ENCODE data around the genes PDRG1 and BPIFB6.

DNA sequence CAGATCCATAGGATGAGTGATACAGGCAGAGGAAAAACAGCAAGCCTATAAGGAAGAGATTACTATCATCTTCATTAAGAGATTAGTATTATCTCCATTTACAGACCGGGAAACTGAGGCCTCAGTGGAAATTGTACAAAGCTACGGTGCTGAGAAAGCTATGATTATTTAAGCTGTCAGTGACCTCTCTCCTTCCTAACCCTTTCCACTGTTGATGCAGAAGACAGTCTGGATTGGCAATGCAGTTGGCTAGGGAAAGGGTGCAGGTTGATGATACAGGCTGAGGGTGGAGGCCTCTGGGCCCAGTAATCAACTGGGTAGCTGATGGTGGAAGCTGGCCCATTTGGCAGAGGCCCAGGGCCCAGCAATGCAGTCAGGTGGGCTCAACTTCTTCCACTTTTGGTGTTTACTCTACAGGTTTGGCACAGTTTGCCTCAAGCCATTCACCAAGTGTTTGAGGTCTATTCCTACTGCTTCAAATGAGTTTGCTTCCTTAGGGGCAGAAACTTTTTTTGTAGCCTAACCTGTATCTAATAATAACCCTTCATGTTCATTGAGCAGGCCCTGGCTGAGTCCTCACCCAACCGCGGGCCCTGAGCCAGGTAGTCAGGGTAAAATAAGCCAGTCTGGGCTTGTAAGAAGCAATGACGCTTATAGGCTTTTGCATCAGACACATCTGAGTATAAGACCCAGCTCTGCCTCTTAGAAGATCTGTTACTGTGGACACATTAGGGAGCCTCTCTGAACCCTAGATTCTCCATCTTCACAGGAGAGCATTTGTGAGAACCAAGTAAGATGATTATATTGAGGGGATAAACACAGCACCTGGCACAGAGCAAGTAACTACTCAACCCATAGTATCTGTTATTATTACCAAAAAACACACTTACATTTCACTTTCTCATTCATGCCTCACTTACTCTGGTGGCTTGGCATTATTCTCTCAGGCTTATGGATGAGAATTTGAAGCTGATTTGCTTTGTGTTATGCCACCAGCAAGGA is 12.0 kb downstream of the BCL2L1 start:
- RRBS = no CpG with 5 or more reads among the region's 5 CpGs

DNA sequence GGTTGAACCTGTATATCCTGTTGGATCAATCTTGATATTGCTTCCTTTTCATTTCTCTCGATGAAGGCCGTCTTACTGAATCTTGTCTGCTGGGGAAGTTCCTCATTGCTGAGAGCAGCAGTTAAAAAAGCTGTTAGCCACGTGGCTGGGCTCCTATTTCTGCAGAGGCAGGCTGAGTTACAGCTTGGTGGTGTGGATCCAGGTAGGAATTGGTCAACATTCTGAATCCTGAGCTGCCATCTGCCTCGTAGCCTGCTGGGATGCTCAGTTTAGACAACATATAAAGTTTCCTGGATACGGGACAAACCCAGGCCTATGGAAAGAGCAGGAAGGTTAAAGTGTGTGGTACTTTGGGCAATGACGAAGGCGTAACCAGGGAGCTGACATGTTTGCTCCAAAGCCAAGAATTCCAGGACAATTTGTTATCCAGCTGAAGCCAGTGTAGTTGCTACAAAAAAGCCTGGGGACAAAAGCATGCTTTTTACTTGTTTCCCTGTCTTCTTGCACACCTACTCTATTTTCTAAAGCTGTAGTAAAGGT is 12.6 kb upstream of the MYLK2 start:
- RRBS = no CpG with 5 or more reads among the region's 7 CpGs

GRCh38 chr20:31951073-31952407 is at the start of gene PDRG1:
Gene PDRG1, minus strand, starts transcription at chr20:31952046.
- RRBS = 1% methylated on average over 20 of the region's 71 CpGs

GRCh38 chr20:32063796-32064083 is 11.7 kb downstream of the HCK start:
- RRBS = no CpG with 5 or more reads among the region's 4 CpGs

DNA sequence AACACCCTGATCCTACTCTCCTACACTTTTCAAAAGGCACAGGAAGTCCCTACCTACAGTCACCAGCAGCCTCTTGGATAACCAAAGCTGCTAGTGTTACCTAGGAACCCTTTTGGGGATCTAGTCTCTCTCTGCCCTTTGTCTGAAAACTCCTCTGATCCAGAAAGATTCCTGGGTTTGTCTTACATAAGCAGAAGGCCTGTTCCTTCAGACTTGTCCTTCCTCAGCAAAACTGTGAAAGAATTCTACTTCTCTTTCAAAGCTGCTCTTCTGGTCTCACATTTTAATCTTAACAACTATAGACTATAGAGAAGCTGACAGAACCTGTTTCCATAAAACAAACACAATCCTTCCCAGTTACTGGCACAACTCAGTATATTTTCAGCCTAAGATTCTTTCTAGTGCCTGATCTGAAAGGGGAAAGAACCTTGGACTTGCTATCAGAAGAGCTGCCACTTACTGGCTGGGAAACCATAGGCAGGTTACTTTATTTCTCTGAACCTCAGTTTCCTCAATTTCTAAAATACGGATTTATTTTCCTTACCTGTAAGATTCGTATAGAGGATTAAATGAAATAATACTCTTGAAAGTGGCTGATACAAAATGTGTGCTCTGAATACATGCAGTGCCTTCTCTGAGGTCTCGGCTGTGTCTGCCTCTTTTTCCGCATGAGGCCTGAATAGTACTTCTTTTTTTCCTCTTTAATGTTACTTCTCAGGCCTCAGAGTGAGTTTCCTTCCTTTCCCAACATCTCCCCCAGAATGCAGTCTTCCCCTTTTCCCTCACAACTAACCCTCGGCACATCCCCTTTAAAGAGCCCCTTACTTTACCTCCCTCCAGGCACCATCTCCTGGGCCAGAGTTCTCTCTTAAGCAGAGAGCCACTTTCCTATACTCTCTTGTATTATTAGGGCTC is 2.7 kb downstream of the PLAGL2 start:
- RRBS = no CpG with 5 or more reads among the region's 5 CpGs

DNA sequence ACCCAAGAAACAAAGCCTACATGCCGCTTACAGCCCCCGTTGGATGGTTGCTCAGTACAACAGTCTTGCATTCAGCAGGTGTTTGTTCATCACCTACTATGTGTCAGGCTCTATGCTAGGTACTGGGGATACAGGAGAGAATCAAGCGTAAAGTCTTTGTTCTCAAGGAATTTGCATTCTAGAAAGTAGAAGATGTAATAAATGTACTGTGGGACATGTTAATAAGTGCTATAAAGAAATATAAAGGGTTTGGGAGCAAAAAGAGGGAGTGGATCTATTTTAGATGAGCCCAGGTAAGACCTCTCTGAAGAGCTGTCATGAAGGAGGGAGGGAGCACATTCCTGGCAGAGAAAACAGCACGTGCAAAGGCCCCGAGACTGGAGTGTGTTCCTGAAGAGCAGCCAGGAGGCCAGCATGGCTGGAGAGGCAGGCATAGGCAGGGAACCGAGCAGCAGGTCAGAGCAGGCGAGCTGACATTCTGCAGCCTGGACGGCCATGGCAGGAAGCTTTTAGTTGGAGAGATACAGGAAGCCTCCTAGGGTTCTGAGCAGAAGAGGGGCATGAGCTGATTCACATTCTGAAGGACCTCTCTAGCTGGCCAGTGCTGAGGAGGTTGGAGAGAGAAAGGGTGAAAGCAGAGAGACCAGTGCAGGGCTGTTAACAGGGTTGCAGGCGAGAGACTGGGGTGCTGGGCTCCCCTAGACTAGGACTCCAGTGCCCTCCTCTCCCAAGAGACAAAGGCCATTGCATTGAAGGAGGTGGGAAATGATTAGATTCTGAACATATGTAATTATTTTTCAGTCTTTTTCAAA is 29.6 kb downstream of the POFUT1 start:
- RRBS = no CpG with 5 or more reads among the region's 9 CpGs

DNA sequence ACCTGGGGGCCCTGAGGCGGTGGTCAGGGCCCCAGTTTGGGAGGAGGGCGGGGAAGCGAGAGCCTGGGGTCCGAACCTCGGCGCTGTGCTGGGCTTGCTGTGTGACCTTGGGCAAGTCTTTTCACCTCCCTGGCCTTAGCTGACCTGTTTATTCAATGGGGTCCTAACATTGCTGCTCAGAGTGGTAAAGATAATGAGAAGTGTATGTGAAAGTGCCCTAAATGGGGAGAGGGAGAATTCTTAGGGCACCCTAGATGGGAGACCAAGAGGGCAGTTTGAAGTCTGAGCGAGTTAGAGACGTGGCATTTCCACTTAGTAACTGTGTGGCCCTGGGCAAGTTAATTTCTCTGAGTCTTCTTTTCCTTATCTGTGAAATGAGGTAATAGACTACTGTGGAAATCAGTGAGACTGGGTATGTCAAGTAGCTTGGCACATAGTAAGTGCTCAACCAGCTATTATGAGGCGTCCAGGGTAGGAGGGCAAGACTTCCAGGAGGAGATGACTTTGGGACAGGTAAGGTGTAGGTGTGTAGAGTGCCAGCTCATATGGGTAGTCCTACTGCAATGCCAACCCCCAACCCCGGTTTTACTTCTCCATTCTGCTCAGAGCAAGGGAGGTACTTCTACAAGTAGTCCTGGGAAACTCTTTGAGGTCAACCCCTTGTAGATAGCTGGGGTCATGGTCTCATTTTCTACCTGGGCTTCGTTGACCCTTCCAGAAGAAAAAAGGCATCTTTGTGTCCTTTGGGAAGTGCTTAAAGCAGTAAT is 727 bp downstream of the KIF3B start:
- RRBS = no CpG with 5 or more reads among the region's 11 CpGs

- RRBS = no CpG with 5 or more reads among the region's 4 CpGs
These were observed 8.3 kb downstream of the KIF3B start for GRCh38 chr20:32285525-32286346.

DNA sequence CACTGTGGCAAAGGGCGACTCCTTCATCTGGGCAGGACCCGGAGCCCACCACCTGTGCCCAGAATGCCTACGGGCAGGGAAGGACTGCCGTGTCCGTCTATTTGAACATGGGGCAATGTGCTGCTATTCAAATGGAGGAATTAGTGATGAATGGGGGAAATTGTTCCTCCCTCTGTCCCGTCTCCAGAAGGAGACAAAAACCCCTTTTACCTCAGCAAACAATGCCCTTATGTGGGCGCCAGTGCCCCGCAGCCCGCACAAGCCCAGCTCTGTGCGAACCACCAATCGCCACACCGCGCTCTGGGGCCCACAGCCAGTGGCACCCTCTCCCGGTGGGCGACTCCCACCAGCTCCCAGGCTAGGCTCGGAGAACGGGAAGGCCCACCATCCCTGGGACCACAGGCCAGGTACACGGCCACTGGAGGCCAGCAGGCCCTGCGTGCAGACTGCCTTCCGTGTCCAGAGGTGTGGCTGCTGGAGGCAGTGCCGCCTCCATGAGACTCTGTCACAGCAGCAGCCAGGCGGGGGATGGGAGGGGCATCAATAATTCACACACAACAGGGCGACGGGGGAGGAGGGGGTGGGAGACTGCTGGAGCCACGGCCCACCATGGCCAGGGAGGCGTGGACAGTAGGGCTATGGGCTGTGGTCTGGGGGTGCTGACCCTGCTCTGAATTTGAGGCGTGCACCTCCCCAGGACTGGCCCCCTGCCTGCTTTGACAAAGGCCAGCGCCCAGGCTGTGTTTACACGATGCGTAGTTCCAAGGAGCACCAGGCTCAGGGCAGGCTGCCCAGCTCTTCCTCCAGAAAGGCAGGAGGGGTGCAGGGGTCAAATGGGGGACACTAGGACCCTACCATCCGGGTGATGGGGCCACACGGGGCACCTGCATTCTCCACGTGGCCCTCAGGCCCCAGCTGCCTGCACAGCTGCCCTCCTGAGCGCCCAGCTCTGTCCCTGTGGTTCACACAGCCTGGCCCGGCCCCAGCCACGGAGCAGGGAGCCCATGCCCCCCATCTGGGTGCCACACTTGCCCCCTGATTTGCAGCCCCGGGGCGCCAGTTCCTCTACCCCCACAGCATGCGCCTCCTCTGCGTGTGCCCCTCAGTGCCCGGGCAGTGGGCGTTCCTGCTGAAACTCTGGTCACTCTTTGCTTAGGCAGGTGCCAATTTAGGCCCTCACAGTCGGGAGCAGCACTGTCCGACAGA is 105.8 kb downstream of the ASXL1 start:
- RRBS = 88% methylated on average over 9 of the region's 44 CpGs

- RRBS = no CpG with 5 or more reads among the region's 9 CpGs
These were observed 66.6 kb downstream of the NOL4L start for GRCh38 chr20:32518527-32518885.

DNA sequence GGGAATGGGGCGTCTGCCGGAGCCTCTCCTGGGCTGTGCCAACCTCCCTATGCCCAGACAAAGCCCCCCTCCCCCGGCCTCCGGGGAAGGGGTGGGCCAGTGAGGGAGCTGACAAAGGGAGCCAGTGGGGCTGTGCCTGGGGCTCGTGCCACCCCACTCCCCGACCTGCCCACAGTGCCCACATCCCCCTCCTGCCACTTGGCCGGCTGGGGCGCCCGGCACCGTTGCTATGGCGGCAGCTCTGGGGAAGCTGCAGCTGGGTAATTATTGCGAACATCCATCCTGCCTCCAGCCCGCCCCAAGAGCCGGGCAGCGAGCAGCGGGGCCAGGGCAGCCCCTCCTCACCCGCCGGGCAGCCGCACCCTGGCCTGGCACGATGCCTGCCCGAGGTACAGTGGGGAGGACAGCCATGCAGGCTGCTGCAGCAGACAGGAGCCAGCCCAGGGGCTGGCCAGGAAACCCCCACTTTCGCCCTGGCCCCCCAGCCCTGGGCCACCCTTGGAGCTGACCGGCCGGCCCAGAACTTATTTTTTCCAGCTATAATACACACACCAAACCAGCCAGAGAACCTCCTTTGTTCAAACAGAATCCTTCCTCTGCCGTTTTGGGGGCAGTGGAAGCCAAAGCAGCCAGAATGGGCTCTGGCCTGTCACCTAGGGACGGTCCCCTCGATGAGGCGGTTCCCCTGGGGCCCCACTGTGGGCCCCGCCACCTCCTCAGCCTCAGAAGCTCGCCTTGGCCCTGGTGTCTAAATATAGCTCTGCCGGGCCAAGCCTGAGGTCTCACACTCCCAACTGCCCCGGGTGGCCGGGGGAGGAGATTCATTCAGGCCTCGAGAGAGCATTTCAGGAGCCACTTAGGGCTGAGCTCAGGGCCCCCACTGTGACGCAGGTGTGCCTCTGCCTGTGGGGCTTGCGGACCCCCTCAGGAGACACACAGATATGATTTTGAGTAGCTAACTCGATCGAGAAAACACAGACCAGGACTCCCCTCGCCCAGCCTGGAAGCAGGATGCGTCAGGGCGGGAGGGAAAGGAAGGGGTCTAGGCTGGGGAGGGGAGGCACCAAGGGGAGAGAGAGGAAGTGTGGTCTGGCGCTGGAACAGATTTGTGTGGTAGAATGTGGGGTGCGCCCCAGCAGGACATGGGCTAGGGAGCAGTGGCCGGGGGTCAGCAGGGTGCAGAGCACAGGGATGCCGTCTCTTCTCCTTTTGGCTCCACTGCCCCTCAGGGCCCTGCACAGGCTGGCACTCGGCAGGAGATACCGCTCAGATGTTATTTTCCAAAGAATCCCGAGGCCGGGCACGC is 42.4 kb upstream of the NOL4L start:
- RRBS = 4% methylated on average over 11 of the region's 50 CpGs

DNA sequence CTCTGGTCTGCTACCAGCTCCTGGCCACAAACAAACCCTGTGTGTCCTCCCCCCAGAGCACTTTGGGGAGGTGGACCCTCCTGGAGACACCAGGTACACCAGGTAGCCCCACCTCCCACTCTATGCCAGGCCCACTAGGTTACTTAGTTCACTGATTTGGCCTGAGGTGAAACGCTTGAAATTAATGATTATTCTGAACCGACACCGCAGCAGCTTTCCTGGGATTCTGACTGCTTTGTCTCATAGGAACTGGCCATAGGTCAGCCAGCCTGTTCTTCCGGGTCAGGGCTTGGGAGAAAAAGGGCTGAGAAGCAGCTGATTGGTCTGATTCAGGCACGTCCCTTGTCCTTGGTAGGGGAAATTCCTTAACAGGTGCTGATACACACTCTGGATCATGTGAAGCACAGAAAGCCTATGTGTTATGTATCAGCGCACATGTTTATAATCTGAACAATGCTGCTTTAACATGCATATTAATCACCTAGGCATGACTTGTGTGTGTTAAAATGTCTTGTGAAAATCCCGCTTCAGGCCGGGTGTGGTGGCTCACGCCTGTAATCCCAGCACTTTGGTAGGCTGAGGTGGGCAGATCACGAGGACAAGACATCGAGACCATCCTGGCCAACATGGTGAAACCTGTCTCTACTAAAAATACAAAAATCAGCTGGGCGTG is 15.5 kb downstream of the DNMT3B start:
- RRBS = no CpG with 5 or more reads among the region's 12 CpGs

GRCh38 chr20:32804779-32805766 is 14.7 kb upstream of the MAPRE1 start:
- RRBS = no CpG with 5 or more reads among the region's 11 CpGs

- RRBS = no CpG with 5 or more reads among the region's 13 CpGs
These were observed 896 bp downstream of the MAPRE1 start for GRCh38 chr20:32820571-32821129.

DNA sequence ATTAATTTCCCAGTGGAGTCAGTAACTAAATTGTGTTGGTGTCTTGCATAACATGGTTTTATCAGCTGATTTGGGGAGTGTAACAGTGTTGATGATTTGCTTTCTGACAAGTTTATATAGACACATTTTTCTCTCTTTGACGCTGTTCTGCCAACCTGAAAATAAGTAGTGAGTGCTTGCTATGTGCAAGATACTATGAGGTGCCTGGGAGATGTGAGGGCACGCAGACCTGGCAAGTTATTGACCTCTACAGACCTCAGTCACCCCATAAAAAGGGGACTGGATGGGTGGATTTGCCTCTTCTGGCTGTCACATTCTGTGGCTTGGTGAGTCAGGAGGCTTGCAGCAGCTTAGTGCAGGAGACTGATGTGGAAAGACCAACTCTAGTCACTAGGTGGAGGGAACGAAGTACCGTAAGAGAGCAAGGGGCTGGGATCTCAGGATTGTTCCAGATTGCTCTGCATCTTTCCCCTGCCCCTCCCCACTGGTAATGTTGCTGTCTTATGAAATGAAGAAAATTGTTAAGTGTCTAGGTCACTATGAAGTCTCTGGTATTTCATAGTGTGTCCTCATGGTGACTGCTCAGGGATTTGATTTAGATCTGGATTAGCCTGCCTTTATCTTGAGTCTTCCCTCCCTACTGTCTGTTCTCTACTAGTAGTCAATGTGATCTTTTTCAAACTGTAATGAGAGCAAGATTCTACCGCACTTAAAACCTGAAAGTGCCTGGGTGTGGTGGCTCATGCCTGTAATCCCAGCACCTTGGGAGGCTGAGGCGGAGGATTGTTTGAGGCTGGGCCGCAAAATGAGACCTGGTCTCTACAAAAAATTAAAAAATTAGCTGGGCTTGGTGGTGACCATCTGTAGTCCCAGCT is 3.4 kb downstream of the MAPRE1 start:
- RRBS = no CpG with 5 or more reads among the region's 7 CpGs

DNA sequence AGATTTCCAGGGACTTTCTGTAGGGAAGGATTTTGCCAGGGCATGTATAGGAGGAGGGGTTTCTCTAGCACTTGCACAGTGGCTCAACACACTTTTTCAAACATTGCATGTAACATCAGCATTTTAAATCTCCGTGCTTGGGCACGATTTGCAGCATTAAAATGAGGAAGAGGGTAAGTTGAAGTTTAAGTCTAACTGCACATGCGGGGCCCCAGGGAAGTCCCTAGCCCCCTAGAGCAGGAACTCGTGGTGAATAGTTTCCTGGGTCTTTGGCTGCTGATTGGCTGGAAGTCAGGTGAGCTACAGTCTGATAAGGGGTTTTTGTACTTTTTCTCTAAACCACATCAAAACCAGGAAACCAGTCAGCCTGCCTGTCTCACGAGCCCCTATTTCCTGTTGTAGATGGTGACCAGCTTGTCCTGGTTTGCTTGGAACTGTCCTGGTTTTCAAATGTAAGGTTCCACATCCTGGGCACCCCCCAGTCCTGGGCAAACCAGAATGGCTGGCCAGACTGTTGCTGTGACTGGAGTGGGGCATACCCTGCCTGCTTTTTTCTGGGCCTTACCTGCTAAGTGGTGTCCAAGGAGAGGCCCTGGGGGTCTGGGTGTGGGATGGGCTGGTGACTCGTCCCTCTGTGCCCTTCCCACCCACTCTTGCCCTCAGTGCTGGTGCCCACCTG is 32.0 kb downstream of the SUN5 start:
- RRBS = no CpG with 5 or more reads among the region's 6 CpGs

DNA sequence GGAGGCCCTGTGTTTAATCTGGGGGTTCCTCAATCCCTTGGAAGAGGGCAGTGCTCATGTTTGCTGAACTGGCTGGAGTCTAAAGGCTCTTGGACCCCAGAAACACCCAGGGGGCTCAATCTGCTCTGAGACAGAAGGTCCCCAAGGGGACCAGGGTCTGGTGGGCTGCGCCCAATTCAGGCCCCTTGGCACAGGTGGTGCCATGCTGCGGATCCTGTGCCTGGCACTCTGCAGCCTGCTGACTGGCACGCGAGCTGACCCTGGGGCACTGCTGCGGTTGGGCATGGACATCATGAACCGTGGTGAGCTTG is at the start of gene BPIFB6:
Gene BPIFB6, plus strand, starts transcription at position 203 of the 311 bp plus-strand sequence.
- RRBS = no CpG with 5 or more reads among the region's 6 CpGs

DNA sequence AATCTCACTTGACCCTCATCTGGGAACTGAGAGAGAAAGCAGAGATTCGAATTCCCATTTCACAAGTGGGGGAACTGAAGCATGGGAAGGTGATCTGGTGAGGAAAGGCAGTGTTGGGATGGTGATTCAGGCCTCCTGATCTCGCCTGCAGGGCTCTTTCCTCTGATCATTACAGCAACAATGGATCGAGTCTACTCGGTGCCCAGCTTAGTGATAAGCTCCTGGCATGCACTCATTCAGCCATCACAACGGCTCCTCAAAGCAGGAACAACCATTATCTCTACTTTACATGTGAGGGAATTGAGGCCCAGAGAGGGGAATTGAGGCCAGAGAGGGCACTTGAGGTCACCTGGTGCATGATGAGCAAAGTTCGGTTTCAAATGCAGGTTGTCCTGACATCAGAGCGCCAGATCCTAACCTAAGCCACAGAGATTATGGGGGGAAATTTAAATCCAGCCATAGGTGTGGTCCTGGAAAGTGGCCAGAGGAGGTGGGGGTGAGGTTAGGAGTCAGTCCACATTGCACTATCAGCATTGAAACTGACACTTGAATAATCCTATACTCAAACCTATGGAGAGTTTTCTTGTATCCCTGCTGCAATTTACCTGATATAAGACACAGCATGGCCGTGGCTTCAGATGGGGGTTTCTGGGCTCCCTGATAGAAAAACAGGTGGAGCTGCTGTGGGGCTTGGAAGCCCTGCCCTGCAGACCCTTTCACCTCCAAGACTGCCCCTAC is 41.9 kb upstream of the BPIFA2 start:
- RRBS = no CpG with 5 or more reads among the region's 8 CpGs

GRCh38 chr20:33402131-33402388 is 741 bp upstream of the CDK5RAP1 start:
- RRBS = no CpG with 5 or more reads among the region's 3 CpGs

GRCh38 chr20:33507541-33508349 is 17.8 kb downstream of the CBFA2T2 start:
- RRBS = no CpG with 5 or more reads among the region's 8 CpGs

Measured in GM12891 (cell line).